Fibroblast of the aortic adventitia (primary cell): ENCODE data around the gene B3GNTL1.

- CAGE, long polyA plus RNA = no peak
Observed at GRCh38 chr17:82542377-82543408, 23.2 kb downstream of the FOXK2 start.

DNA sequence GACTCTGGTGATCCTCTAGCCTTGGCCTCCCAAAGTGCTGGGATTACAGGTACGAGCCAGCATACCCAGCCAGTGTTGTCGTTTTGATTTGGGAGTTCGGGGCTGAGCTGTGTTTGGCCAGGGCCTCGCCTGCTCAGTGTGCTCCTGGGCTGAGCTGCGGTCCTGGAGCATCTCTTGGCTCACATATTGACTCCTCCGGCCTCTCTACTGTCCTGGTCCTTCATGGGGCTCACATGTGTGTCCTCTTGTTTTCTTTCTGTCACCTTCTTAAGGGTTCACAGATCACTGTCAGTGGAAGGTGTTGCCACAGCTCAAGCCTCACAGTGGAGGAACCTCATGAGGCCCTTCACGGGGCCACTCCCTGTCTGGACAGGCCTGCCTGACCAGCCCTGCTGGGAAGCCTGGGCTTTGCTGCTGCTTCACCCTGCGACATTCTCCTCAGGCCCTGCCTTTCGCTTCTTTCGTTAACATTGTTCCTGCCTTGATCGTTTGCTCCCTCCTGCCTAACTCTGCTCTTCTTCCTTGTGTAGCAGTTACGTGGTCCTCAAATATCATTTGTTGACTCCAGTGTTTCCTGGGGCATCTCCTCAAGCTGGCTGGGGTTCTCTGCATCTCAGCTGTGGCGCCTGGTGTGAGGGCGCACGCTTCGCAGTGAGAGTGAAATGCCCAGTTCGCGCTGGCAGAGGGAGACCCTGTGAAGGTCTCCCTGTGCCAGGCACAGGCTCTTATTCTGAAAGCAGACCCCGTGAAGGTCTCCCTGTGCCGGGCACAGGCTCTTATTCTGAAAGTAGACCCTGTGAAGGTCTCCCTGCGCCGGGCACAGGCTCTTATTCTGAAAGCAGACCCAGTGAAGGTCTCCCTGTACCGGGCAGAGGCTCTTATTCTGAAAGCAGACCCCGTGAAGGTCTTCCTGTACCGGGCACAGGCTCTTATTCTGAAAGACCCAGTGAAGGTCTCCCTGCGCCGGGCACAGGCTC lies 55.8 kb downstream of the WDR45B start:
- CAGE, long polyA plus RNA = no peak

DNA sequence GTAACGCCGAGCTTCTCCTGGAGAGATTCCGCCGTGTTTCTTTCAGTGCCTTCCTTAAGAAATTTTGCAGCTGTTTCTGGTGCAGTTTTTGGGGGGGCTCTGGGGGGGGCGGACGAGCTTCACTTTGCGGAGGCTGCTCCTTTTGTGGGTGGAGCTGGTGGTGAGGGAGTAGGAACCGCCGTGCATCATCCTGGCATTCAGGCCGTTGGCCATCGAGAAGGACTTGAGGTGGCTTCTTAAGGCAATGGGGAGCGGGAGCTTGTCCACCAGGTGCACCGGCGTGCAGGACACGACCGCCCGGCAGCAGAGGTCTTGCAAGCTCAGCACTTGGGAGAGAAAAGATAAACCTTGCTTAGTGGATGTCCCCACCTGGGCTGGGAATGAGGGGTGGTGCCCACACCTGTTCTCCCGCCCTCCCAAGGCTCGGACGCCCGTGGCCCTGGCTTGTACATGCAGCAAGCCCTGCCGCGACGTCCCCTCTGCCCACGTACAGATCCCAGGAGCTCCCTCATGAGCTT lies 9.6 kb upstream of the WDR45B start:
- CAGE, long polyA plus RNA = no peak

GRCh38 chr17:82831126-82831785 lies 8.6 kb downstream of the ZNF750 start:
- CAGE, long polyA plus RNA = no peak

DNA sequence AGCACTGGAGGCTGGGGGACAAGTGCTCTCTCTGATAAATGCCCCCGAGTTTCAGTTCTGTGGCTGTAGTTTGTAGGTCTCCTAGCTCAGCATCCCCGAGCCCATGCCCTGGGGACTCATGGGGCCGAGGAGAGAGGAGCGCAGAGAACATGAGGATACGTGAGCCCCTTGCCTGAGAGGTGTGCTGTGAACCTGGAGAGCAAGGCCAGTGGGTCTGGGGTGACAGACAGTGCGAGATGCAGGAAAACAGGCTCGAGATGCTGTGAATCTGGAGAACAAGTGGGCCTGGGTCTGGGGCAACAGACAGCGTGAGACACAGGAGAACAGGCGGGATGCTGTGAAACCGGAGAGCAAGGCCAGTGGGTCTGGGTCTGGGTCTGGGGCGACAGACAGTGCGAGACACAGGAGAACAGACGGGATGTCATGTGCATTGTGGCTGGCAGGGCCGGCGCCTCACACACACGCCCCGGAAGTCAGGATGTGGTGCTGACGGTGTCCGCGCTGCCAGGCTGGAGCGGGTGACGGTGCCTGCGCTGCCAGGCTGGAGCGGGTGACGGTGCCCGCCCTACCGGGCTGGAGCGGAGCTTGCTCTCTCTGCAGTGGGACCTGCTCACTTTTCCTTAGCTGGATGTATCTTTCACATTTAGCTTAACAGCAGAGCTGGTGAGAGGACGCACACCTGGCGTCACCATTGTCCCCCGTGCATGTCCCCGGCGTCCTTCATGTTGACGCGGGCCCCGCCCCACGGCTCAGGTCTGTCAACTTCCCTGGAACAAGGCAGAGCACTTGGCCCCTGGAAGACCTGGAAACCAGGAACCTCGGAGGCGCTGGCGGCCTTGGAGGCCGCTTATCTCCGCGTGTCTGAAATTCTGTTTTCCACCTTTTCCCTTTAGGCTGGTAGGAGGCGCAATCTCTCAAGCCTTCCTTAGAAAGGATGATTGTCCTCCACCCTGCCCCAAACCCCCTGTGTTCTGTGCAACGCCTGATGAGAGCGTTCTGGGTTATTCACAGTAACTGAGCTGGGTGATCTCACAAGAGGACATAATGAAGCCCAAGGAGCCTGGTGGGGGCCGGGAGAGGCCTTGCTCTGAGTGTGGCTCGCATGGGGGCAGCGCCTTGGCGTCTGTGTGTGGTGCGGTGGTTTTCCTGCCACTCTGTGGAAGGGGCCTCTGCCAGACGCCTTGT lies 43.0 kb upstream of the ZNF750 start:
- CAGE, long polyA plus RNA = no peak

DNA sequence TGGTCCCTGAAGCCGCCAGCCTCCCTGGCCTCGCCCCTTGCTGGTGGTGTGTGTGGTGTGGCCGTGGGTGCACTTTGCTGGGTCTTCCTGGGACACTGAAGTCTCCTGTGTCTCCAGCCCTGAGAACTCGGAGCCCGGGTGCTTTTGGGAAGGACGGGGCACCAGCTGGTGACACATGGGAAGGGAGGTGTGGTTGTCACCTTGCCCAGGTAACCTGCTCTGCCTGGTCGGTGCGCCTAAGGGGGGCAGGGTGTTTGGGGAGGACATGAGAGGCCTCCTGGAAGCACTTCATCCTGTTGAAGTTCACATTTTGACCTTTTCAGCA lies 49.0 kb upstream of the ZNF750 start:
- CAGE, long polyA plus RNA = no peak

DNA sequence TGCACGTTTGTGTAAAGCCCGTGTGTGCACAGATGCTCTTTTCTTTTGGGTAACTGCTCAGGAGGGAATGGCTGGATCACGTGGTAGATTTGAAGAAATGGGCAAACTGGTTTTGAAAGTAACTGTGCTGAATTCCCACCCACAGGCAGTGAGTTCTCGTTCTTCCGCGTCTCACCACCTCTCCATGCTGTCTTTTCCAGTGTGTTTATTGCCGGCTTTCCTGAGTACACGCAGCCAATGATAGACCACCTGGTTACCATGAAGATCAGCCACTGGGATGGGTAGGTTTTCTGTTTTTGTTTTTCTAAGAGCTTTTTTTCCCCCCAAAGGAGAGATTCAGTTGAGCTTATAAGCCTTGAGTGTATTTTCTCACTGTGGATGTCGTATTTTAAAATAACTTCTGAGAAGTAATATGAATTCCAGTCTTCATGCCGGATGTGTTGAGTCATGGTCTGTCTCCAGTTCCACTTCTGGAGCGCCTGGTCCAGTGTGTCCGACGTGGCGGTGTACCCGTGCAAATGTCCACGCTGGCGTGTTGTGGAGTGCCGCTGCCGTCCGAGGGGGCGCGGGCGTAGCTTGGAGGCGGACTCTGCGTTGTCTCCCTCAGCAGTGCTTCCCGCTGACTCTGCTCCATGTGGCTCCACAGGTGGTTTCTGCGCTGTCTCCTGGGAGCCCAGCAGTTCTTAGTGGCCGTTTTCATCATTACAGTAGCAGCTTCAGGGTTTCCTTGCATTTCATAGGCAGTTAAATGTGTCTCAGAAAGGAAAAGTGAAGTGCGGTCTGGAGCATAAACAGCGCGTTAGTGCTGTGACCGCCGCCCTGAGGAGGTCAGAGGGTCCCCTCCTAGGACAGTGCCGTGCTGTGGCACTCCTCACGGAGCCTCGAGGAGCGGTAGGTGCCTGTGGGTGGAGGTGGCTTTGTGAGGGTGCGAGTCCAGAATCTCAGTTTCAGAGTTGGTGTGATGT lies 60.9 kb upstream of the ZNF750 start:
- CAGE, long polyA plus RNA = no peak

- CAGE, long polyA plus RNA = no peak
Observed at GRCh38 chr17:82923503-82924046, 83.8 kb upstream of the ZNF750 start.

DNA sequence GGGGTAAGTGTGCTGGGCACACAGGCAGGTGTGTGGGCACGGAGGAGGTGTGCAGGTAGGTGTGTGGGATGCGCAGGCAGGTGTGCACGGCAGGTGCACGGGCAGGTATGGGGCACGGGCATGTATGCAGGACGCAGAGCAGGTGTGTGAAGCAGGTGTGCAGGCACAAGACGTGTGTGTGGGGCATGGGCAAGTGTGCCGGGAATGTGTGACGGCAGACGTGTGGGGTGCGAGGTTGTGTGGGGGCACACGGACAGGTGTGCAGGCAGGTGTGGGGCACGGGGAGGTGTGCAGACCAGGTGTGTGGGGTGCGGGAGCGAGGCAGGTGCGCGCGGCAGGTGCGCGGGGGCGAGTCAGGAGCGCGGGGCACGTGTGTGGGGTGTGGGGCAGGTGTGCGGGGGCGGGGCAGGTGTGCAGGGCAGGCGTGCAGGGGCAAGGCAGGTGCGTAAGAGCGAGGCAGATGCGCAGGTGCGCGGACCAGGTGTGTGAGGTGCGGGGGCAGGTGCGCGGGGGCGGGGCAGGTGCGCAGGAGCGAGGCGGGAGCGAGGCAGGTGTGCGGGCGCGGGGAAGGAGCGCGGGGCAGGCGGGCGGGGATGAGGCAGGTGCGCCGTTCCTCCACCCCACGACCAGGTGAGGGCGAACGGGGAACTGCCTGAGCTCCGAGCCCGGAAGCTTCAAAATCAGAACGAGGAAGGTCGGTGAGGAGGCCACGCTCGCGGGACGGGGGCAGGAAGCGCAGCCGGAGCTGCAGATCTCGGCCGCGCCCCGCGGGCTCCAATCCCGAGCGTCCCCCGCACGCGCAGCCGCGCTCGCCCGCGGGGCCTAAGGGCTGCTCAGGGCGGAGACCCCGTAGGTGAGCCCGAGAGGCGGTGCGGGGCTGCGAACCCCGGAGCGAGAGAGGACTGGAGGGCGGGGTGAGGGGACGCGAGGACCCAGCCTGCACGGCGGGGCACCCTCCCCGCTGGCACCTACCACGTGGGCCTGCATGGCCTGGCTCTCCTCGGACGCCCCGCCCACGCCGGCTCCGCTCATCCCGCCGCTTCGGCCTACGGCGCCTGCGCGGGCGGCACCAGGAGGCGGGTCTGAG lies at the start of gene B3GNTL1:
Gene B3GNTL1 (minus strand): TSS at position 1,006 of the 1,087 bp plus-strand sequence.
- CAGE, long polyA plus RNA = no peak

- CAGE, long polyA plus RNA = no peak
Observed at GRCh38 chr17:83092947-83093460, 13.6 kb downstream of the METRNL start.

DNA sequence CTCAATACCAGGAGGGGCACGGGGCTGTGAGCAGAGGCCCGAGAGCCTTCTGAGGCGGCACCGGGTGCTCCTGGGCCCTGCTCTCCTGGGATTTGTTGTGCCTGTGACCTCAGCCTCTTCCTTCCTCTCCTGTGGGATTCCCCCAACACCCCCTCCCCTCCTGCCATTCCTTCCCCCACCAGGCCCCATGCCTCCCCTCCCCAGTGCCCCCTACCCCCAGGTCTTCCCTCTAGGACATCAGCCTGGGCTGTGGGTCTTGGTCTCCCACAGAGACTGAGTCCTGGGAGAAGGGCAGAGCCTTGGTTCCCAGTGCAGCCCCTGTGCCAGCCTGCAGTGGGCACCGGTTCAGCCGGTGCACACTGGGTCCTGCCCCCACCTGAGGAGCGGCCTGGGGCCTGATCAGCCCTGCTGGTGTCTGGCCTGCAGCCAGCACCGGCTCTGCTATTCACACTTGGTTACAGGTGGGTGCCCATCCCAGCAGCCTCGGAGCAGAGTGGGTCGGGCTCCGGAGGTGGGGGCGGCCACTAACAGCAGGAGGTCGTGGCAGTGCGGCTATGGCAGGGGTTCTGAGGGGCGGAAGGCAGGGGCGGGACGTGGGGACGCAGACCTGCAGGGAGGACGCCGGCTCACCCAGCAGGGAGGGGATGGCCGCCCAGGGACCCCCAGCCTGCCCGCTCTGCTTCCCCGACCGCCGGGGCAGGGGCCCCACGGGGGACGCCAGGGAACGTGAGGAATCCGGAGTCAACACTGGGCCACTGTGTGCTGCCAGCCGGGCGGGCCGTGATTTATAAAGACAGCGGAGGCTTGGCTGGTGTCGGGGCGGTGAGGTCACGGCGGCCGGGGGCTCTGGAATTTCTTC lies 20.1 kb downstream of the METRNL start:
- CAGE, long polyA plus RNA = no peak

- CAGE, long polyA plus RNA = no peak
Observed at GRCh38 chr17:83100156-83100944, 20.9 kb downstream of the METRNL start.

DNA sequence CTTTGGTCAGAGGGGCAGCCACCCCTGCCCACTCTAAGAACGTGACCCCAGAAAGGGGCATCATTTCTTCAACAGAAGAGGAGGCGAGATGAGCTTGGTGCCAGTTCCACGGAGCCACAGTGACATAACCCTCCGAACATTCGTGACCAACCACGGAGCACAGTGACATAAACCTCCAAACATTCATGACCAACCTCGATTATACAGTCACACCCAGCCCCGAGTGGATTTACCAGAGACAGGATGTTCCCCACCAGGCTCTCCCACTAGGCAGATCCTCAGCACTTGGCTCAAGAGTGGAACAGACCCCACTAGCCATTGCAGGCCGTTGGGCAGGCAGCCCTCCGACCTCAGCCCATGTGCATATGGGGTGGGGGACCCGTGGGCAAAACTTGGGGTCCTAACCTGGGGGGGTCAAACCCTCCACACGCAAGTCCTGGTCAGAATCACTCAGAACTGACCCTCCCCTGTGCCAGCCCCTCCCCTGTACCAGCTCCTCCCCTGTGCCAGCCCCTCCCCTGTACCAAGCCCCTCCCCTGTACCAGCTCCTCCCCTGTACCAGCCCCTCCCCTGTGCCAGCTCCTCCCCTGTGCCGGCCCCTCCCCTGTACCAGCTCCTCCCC lies 113.0 kb downstream of the METRNL start:
- CAGE, long polyA plus RNA = no peak